Myometrial cell (primary cell): ENCODE measurements around a stretch of chr6.

GRCh38 chr6:160102434-160102746 is 19.2 kb upstream of the SLC22A1 start:
- RAMPAGE, long total RNA: no peak

DNA sequence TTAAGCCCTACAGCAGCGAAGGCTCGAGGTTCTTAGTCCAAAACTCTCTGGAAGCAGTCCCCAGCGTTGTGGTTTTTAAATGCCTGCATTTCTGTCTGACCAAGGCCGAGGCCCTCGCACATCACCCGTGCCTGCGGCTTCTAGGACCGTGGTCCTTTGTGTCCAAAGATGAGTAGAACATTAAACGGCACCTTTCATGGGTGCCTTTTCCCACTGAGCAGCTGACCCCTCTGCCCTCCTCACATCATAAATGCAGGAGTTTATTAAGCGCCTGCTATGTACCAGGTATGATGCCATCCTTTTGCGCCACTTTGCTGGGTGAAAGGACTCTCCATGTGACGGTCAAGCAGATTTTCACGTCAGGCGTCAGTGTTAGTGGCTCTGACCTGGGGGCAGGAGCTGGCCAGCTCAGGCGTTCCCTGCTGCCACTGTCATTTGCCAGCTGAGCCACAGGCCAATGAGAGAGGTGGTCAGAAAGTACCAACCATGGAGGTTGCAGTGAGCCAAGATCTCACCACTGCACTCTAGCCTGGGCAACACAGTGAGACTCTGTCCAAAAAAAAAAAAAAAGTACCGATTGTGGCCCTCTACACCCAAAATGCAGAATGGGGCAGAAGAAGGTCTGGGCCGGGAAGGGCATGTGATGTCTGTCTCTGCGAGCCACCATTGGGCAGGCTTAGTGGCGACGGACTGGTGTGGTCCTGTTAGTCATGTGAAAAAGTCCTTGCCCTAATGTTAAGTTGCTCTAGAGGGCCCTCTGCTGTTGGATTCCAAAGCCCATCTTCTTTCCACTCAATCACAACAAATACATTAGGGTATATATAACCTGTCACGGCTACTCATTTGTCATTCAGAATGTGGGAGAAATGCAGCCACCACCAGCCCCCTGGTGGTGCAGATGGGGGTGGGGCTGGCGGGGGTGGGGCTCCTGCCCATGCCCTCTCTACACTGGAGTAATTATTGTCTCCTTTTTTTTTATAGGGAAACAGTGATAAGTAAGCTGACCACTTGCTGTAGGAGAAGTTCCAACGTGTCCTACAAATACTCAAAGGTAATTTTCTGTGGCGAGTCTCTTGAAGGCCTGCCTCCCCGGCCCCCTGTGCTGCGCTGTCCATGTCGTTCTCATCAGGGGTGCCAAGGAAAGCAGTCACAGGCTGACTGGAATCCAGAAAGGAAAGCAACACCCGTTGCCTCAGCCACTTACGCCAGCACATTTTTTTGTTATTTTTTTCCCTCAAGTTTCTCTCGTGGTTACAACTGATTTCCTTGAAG is 18.4 kb upstream of the SLC22A1 start:
- RAMPAGE, long total RNA: no peak

DNA sequence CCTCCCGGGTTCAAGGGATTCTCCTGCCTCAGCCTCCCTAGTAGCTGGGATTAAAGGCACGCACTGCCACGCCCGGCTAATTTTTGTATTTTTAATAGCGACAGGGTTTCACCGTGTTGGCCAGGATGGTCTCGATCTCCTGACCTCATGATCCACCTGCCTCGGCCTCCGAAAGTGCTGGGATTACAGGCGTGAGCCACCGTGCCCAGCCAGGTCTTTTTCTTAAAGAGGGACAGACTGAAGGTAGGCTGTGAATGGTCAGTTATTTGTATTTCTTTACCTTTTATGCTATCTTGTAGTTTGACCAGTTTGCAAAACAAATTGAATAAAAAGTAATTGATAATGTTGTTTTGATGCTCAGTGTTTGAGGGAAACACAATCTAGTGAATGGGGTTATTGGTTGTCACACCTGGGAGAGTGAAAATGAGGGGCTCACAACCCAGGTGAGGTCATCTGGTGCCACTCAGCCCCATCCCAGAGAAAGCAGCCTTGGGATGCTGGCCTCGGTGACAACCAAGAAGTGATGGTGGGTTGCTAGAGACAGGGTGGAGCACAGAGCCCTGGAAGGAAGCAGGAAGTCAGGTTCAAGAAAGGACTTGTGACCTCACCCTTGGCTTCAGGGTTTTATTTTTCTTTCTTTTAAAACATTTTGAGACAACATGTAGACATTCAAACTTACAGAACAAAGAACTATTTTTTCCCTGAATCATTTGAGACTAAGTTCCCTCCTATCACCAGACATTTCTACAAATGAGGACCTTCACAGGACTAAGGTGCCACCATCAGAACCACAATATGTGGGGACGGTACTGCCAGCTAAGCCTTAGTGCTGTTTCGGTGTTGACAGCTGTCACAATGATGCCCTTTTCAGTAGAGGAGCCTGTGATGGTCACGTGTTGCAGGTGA is 12.6 kb upstream of the SLC22A1 start:
- RAMPAGE, long total RNA: no peak

GRCh38 chr6:160123888-160124792 is 2.5 kb downstream of the SLC22A1 start:
- RAMPAGE, long total RNA: no peak

DNA sequence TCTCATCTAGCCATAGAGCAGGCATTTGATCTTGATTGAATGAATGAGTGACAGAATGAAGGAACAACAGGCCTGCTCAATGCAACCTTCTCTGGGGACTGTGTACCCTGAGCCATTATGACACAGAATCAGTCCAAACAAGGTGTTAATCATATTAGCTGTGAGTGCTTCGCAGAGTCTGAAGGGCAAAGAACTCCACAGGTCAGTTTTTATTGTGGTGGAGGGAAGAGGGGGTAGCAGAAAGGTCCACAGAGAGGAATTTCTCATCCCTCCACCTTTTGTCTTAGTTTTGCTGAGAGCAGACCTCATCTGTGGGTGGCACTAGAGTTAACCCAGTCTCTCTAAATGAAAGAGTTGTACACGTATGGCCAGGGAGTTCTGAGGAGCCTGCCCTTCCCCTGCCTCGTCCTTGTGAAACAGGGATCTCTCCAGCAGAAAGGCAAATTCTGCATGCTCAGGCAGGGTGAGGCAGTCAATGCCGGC is 13.6 kb downstream of the SLC22A1 start:
- RAMPAGE, long total RNA: no peak

DNA sequence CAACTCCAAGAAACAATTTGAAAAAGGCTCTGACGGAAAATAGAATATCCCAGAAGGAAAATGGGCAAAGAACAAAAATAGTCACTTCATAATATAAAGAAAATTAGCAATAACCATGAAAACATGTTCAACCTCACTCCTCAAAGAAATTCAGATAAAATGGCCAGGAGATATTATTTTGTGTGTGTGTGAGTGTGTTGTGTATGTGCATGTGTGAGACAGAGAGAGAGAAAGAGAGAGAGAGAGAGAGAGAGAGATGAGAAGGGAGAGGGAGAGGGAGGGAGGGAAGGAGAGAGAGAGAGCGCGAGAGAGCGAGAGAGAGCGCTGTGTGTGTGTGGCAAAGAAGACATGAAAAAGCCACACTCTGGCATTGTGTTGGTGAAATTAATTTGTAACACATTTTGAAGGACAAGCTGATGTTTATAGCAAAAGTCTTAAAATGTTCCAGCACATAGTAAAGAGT is 56.5 kb downstream of the SLC22A1 start:
- RAMPAGE, long total RNA: no peak

GRCh38 chr6:160299928-160300358 is 41.3 kb upstream of the SLC22A2 start:
- RAMPAGE, long total RNA: no peak

GRCh38 chr6:160349107-160349684 is 1.0 kb downstream of the SLC22A3 start:
- RAMPAGE, long total RNA: no peak

- RAMPAGE, long total RNA: no peak
These were observed 6.7 kb downstream of the SLC22A3 start for GRCh38 chr6:160354821-160355365.

GRCh38 chr6:160362606-160363358 is 14.6 kb downstream of the SLC22A3 start:
- RAMPAGE, long total RNA: no peak

GRCh38 chr6:160394129-160395156 is 46.3 kb downstream of the SLC22A3 start:
- RAMPAGE, long total RNA: no peak

- RAMPAGE, long total RNA: no peak
These were observed 52.2 kb downstream of the SLC22A3 start for GRCh38 chr6:160399911-160401302.

DNA sequence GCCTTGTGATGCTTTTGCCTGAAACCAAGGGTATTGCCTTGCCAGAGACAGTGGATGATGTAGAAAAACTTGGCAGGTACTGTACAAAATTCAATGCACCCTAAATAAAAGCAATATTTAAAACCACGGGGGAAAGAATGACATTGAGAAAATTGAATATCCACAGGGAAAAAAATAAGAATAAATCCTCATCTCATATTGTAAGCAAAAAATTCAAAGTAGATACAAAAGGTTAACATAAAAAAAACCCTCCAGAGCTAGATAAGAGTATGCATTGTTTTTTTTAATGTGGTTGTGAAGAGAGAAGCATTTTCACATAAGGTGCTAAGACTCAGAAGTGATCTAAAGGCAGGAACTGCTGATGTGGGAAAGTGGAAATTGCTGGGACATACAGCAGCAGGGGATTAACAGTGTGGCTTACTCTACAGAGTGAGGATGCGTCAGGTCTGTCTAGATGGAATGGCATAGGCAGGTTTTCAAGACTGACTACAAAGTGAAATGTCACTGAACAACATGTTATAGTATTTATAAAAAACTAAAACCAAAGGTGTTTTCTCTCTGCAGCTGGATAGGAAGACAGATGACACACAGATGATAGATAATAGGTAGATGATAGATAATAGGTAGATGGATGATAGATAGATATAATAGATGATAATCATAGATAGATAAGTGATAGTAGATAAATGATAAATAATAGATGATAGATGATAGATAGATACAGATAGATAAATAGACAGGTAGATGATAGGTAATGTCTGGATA is 99.7 kb downstream of the SLC22A3 start:
- RAMPAGE, long total RNA: no peak

DNA sequence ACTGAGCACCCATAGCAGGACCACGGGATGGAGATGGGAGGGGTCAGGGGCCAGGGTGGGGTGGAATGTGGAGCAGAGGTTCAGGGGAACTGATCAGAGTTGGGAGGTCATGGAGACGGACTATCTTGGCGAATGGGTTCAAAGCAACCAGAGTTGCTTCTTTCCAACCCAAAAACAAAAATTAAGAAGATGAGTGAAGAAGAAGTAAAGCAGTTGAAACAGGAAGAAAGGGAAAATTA is 5.1 kb downstream of the PLG start:
- RAMPAGE, long total RNA: no peak

GRCh38 chr6:160739858-160740470 is 37.9 kb downstream of the PLG start:
- RAMPAGE, long total RNA: no peak

- RAMPAGE, long total RNA: no peak
These were observed 90.1 kb downstream of the PLG start for GRCh38 chr6:160791926-160792698.

GRCh38 chr6:161111808-161112211 is 120.2 kb downstream of the MAP3K4 start:
- RAMPAGE, long total RNA: no peak

DNA sequence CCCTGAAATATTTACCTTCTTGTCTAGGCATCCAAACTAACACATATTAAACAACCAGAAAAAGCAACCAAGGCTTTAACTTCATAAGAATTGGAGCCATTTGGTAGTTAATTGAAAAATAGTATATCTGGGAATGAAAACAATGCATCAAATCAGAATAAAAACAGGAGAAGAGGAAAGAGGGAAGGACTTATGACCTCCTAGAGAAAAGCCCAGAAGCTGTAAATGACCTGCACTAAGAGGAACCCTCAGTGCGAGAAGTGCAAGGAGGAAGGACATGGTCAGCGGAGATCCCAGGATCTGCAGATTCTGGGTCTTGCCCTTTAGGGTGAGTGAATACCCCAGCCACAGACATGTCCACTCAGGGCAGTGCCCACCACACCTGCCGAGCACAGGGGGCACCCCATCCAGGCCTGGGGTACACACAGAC is 101.9 kb downstream of the AGPAT4 start:
- RAMPAGE, long total RNA: no peak

GRCh38 chr6:161274355-161274584 is 409 bp upstream of the AGPAT4 start:
- RAMPAGE, long total RNA: no peak

GRCh38 chr6:161274585-161275034 is 749 bp upstream of the AGPAT4 start:
- RAMPAGE, long total RNA: no peak